Epithelial cell of esophagus (primary cell): ENCODE measurements around the gene PHF13.

- RRBS: no CpG with 5 or more reads among the region's 20 CpGs
Measured at GRCh38 chr1:6206972-6207632, 1.2 kb downstream of the RNF207 start.

GRCh38 chr1:6277692-6278242 is 16.9 kb upstream of the GPR153 start:
- RRBS: no CpG with 5 or more reads among the region's 19 CpGs

DNA sequence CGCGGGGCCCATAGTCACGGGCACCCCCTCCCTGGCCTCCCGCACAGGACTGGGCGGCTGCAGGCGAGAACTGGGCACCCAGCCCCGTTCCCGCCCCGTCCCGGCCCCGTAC is 6.4 kb downstream of the PLEKHG5 start:
- RRBS: 3% methylated on average over 2 of the region's 11 CpGs

GRCh38 chr1:6486454-6487017 is 4.9 kb downstream of the PLEKHG5 start:
- RRBS: no CpG with 5 or more reads among the region's 14 CpGs

DNA sequence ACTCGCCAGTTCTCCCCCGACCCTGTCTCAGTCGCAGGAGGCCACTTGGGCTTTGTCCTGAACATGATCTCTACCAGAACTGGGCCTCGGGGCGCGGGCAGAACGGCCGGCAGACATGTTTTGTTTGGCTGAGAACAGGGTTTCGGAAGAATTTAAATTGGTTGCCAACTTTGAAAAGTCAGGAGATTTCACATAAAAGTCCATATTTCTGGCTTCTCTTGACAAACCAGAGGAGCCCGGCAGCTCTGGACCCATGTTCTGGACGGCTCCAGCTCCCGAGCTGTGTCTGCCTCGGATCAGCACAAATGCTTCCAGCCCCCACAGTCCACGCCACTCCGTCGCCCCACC is 9.4 kb upstream of the PLEKHG5 start:
- RRBS: no CpG with 5 or more reads among the region's 16 CpGs

GRCh38 chr1:6526215-6527012 is 27.9 kb downstream of the NOL9 start:
- RRBS: 87% methylated on average over 4 of the region's 23 CpGs

DNA sequence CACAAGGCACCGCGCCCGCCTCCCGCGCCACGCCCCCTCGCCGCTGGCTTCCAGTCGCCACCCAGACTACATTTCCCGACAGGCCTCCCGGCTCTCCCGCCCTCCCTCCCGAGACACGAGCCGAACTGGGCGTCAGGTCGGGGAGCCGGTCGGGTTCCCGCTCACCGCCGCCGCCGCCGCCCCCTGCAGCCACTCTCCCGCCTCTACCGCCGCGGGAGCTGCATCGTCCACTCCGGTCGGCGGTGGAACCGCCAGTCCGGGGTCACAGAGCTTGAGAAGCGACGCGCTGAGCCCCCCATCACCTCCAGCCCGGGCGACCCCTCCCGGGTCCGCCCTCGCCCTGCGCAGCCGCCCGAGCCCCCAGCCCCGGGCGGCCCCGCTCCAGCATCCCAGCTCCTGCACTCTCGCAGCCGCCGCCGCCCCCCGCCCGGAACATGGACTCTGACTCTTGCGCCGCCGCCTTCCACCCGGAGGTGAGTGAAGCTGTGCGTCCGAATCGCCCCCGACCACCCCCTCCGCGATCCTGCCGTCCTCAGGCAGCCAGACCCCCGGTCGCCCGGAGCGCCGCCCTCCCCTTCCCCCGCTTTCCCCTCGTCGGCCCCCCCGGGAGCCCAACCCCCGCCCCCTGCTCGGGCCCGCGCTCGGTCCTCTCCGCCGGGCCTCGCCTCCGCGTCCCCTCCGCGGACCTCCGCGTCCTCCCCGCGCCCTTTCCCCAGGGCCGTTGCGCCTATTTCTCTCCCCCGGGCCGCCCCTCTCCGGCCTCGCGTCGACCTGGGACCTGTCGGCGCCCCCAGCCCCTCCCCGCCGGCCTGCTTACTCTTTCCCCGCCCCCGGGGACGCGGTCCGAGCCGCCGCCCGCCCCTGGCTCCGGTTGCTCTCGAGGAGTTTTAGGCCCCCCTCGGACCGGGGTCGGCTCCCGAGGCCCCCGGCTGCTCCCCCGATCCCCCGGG is at the start of gene PHF13:
PHF13 (plus strand) TSS at position 99 of the 950 bp plus-strand sequence.
- RRBS: 3% methylated on average over 84 of the region's 120 CpGs

DNA sequence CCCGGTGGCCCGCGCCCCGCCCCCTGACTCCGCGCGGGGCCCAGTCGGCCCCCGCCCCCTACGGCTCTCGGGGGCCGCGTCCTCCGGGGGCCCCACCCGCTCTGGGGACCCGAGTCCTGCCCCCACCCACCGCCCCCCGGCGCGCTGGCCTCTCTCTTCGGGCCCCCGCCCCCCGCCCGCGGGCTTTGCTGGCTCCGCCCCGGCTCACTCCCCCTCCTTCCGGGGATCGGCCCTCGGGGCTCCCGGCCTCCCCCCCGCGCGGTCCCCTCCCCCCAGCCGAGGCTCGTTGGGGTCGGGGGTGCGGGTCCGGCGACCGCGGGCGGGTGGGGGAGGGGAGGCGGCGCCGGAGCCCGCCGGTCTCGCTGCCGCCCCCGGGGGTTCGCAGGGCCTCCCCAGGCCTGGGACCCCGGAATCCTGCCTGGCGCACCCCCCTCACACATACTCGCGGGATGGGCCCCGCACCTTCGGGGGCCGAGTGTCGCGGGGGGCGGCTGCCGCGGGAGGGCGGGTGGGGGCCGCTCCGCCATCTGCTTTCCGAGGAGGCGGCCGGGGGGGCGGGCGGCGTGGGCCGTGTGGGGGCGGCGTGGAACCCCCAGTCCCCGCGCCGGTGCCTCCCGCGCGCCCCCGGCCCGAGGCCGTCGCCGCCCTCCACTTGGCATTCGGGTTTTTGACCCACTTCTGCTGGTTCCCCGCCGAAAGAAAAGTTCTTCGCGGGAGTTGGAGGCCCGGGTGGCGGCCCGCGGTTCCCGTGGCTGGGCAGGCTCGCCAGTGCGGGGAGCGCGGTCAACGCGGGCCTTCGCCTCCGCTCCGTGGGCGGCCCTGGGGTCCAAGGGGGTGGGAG is 1.3 kb downstream of the PHF13 start:
- RRBS: 3% methylated on average over 57 of the region's 107 CpGs

- RRBS: no CpG with 5 or more reads among the region's 11 CpGs
Measured at GRCh38 chr1:6840149-6840889, 55.1 kb downstream of the CAMTA1 start.

- RRBS: no CpG with 5 or more reads among the region's 12 CpGs
Measured at GRCh38 chr1:7117507-7118184, 332.4 kb downstream of the CAMTA1 start.

DNA sequence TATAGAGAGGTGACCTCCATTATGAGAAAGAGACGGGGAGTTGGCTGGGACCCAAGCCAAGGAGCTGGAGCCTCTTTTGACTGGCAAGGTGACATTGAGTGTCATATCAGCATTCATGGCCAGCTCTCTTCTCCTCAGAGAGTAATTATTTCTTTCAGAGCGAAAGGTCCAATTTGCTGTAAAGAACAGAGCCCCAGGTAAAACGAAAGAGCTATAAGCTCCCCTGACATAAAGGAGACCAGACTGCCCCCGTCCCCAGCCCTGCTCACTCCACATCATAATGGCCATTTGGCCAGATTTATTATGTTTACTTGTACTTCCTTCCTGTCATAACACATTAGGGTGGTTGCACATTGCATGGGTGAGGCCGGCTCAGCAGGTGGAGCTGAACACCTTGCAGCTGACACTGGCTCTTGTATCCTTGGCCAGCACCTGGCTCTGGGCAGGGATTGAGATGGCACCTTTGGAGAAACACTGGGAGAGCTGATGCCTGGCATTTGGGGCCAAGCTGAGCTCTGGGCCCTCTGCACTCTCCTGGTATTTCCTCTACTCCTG is 403.9 kb upstream of the VAMP3 start:
- RRBS: no CpG with 5 or more reads among the region's 5 CpGs

GRCh38 chr1:7447585-7448109 is 323.4 kb upstream of the VAMP3 start:
- RRBS: no CpG with 5 or more reads among the region's 10 CpGs

DNA sequence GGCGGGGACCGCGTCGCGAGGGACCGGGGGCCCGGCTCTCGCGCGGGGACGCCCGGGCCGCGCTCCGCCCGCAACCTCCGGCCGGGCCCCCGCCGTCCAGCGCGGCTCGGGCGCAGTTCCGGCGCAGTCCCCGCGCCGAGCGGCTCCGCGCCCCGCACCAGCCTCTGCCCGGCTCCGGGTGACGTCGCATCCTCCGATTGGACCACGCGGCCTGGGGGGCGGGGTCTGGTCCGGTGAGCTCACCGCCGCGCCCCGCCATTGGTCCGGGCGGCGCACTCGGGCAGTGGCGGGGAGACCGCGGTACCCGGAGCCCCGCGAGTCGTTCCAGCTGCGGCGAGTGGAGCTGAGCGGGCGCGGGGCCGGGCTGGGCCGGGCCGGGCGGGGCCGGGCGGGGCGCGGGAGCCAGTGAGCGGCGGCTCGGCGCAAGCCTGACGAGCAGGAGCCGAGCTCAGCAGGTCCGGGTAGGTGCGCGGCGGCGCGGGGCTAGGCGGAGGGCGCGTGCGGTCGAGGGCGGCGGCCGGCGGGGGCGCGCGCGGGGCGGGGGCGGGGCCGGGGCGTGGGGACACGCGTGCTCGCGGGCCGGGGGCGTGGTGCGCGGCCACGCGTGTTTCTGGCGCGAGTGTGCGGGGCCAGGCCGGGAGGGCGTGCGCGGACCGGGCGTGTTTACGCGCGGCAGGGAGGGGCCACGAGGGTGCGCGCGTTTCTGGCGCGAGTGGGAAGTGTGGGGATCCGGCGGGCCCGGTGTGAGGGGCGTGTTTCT is 66.5 kb upstream of the VAMP3 start:
- RRBS: 2% methylated on average over 92 of the region's 131 CpGs

- RRBS: no CpG with 5 or more reads among the region's 88 CpGs
Measured at GRCh38 chr1:7705266-7706199, 65.6 kb upstream of the VAMP3 start.

GRCh38 chr1:7983131-7983830 is 21.8 kb downstream of the PARK7 start:
- RRBS: no CpG with 5 or more reads among the region's 17 CpGs

DNA sequence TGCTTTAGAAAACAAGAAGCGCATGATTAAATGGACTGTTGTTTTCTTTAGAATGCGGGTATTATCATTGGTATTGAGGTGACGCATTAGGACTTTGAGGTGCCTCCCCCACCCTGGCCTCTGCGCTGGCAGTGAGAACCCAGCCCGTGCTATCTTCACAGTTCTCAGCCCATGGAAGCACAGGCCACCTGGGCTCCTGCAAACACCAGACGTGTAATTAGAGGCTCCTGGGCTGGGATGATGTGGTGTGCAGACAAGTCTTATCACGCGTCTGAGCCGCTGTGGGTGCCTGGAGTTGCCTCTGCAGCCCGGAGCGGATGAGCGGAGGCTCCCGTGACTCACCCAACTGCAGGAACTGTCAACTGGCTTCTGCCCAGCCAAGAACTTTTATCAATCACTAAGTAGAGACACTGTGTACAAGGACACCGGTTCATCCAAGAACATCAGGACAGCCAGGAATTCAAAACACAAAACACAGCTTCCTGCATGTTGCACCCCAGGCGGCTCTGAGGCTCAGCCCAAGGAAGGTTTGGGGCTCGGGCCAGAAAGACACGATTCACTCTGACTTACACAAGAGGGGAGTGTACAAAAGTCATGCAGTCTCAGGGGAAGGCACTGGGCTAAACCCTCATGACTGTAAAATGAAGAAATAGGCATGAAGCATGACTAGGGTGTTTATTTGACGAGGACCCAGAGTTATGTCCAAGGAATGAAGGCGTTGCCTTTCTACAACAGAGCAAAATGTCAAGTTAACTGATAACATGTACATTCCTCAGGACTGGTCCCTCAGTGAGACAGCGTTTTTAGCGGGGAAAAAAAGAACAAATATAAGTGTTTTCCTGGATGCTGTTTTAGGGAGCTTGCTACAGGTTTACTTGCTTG is 21.2 kb downstream of the ERRFI1 start:
- RRBS: no CpG with 5 or more reads among the region's 21 CpGs

- RRBS: no CpG with 5 or more reads among the region's 2 CpGs
Measured at GRCh38 chr1:8015731-8016278, 10.3 kb downstream of the ERRFI1 start.

GRCh38 chr1:8018482-8018762 is 7.7 kb downstream of the ERRFI1 start:
- RRBS: no CpG with 5 or more reads among the region's 2 CpGs

DNA sequence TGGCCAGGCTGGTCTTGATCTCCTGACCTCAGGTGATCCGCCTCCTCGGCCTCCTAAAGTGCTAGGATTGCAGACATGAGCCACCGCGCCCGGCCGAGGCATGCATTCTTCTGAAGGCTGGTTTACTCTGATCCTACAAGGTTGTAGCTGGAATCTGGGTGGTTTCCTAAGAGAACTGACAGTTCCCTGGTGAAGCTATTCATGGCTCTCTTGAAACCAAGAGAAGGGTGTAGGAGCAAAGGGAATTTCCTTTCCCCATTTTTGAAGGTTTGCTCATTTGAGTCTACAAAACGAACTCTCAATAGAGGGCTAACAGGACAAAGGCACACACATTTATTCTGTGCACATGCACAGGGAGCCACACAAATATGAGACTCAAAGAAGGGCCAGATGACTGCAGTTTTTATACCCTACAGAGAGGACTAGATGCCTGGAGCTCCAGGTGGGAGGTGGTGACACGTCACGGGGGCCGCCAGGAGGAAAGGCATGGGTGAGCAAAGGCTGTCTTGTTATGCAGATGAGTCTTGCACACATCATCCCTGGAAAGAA is 49.5 kb upstream of the ERRFI1 start:
- RRBS: no CpG with 5 or more reads among the region's 10 CpGs

- RRBS: no CpG with 5 or more reads among the region's 13 CpGs
Measured at GRCh38 chr1:8095940-8097087, 70.2 kb upstream of the ERRFI1 start.